ENCODE results near the genes FATE1, MAGEA3 and TREX2.

DNA sequence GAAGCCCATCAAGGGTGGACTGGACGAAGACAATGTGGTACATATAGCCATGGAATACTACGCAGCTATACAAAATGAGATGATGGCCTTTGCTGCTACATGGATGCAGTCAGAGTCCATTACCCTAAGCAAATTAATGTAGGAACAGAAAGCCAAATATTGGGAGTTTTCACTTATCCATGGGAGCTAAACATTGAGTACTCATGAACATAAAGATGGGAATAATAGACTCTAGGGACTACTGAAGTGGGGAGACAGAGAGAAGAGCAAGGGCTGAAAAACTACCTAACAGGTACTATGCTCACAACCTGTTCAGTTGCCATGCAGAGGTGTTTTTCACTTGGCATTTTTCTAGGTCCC lies 63.0 kb upstream of the CXorf51A start:
- RRBS: no CpG with 5 or more reads among the region's 2 CpGs

DNA sequence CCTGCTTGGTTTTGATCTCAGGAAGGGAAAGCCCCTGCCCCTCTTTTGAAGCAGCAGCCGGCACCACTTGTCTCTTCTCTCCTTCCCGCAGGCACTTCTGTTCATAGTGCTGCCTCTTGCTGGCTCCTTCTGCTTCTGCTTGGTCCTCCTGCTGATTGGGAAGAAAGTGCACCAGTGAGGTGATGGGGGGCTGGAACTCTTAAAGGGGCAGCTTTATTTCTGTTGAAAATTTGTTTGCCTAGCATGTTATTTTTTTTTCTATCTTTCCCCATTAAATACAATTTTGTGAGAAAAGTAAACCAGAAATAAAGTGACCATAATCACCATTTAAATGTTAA lies 2.2 kb upstream of the AFF2 start:
- RRBS: no CpG with 5 or more reads among the region's 2 CpGs

DNA sequence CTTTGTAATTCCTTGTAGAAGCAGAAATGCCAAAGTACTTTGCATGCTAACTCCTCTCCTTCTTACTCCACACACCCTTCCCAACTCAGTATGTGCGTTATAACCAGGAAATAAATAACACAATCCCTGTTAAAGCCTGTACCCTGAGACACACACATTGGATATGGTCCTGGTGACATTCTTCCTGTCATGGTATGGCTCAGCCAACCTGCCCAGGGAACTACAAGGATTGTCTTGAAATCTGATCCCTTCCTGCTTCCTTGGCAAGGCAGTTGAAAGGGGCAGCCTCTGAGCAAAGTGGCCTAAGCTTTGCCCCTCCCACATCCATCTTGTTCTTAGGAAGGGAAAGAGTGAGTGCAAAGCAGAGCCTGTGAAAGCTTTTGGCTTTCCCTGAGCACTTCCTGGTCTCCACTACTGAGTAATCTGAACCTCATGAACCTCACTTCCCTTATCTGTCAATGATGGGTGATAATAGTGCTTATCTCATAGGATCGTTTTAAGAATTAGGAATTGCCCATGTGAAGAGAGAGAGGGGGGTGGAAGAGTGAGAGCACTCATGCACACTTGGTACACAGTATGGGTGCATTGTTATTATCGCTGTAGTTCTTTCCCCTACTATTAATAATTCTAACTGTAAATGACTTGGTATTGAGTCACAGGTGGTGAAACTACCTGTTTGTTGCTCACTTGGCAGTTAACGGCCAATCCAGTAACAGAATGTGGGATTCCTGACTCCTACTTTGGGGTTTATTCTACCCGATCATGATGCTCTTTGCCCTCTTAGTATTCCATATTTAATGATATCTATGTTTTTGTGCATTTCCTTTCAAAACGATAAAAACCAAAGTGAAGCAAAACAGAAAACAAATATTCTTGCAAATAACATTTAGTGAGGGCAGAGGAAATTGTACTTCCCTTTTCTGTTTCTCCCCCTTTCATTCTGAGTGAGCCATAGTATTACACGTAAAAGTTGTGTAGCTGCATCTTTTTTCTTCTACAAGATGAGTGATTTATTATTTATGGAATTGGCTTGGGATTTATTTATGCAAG lies 109.5 kb downstream of the AFF2 start:
- RRBS: no CpG with 5 or more reads among the region's 7 CpGs

DNA sequence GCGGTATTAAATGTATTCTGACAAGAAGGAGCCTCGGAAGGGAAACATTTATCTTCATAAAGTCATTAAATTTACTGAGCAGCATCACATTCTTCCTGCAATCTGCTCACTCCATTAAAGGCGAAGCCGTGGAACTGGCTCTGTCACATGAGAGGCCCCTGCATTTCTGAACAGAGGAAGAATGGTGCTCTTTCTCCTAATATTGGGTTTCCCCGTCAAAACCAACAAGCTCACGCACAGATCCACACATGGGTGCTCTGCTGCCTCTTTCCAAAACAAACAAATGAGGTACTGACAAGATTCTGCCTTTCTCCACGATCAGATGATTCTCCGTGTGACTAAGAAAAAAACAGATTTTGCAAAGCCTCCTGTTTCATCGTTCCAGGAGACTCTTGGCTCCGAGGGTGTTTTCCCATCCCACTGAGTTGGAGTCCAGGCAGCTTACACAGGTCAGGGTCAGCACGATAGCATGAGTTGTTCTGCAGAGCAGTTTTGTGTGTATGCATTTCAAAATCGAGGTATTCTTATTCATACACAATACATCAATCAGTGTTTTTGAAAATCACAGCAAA lies 101.3 kb downstream of the ENSG00000287585 start:
- RRBS: no CpG with 5 or more reads among the region's 12 CpGs

GRCh38 chrX:149539106-149540263 lies 1.3 kb upstream of the EOLA1 start:
- RRBS: no CpG with 5 or more reads among the region's 46 CpGs

DNA sequence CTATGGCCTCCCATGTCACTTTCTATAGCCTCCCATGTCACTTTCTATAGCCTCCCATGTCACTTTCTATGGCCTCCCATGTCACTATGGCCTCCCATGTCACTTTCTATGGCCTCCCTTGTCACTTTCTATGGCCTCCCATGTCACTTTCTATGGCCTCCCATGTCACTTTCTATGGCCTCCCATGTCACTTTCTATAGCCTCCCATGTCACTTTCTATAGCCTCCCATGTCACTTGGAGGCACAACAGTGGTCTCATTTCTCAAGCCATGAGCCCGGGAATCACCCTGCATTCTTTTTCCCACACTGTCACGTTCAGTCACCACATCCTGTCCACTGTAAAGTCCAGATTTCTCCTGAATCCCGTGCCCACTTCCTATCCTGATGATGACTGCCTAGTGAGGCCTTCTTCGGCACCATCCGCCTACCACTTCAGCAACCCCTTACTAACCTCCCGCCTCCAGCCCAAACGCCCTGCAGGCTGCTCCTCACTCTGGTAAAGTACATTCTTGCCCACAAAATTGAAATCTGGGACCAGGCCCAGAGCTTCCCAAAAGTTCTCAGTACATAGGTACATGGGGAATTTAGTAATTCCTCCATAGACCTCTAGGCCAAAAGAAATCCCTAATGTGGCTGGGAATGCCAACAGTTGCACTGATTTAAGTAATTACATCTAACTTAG lies 10.4 kb upstream of the HSFX2 start:
- RRBS: no CpG with 5 or more reads among the region's 7 CpGs

DNA sequence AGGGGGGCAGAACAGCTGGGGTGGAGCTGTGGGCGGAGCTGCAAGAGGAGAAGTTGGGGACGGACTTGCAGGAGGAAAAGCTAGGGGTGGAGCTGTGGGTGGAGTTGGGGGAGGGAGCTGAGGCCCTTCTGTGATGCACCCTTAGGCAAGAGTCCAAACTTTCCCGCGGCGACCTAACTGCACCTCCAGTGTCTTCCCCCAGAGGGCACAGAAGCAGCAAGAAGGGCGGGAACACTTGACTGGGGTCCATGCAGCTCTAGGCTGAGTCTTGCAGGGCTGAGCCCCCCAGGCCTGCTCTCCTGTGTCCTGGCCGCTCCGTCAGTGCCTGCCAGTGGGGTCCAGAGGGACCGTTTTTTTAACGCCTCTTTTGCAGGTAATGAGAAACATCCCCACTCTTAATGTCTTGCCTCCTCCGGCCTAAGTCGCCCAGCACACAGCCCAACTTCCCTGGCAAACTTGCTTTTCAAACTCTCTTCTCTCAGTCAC lies 2.3 kb upstream of the EOLA2 start:
- RRBS: no CpG with 5 or more reads among the region's 12 CpGs

DNA sequence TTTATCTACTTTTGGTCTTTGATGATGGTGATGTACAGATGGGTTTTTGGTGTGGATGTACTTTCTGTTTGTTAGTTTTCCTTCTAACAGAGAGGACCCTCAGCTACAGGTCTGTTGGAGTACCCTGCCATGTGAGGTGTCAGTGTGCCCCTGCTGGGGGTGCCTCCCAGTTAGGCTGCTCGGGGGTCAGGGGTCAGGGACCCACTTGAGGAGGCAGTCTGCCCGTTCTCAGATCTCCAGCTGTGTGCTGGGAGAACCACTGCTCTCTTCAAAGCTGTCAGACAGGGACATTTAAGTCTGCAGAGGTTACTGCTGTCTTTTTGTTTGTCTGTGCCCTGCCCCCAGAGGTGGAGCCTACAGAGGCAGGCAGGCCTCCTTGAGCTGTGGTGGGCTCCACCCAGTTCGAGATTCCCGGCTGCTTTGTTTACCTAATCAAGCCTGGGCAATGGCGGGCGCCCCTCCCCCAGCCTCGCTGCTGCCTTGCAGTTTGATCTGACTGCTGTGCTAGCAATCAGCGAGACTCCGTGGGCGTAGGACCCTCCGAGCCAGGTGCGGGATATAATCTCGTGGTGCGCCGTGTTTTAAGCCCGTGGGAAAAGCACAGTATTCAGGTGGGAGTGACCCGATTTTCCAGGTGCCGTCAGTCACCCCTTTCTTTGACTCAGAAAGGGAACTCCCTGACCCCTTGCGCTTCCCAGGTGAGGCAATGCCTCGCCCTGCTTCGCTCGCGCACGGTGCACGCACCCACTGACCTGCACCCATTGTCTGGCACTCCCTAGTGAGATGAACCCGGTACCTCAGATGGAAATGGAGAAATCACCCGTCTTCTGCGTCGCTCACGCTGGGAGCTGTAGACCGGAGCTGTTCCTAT lies 57.7 kb downstream of the MAMLD1 start:
- RRBS: no CpG with 5 or more reads among the region's 31 CpGs

- RRBS: 38% methylated on average over 2 of the region's 15 CpGs
Measured at GRCh38 chrX:150508073-150508919, 60.1 kb upstream of the MTM1 start.

GRCh38 chrX:150508920-150509403 lies 59.5 kb upstream of the MTM1 start:
- RRBS: 42% methylated on average over 1 of the region's 6 CpGs

DNA sequence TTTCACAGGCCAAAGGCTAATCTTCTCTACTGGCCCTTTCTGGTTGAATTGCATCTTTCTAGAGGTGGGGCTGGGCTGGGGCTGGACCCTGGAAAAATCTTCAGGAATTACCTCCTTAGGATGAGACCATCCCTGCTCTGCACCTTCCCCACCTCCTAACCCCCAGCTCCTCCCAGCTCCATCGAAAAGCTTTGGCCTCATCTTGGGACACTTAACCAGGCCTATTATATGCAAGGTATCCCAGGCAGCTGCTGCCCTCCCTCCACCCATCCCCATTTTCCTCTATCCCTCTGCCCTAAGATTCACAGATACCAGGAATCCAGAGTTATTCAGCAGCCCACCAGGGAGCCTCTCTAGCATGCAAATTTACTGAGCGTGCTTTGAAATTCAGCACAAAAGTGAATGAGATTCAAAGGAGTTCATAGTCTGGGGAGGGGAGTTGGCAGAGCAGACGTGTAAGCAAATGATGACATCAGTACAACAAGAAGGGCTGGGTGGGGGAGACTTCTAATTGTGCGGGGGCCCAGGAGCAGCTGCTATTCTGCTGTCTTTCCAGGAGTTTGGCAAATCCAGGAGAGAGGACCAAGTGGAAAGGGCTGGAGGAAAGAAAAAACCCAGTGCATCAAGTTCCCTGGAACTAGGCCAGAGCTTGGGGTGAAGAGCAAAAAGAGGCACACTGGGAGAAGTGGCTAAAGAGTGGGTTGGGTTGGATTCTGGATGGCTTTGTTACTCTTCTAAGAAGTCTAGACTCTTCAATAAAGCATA lies 1.7 kb upstream of the MTM1 start:
- RRBS: no CpG with 5 or more reads among the region's 4 CpGs

DNA sequence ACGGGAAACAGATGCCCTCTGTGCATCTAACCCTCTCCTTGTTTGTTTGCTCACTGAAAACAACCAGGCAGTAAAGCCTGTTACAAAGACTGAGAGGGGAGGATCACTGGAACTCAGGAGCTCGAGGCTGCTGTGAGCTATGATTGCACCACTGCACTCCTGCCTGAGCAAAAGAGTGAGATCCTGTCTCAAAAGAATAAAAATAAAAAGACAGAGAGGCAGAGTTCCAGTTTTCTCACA lies 16.7 kb upstream of the HMGB3 start:
- RRBS: no CpG with 5 or more reads among the region's 2 CpGs

GRCh38 chrX:150983845-150984205 lies 690 bp downstream of the HMGB3 start:
- RRBS: 22% methylated on average over 37 of the region's 67 CpGs

- RRBS: 27% methylated on average over 4 of the region's 13 CpGs
Measured at GRCh38 chrX:151397401-151397896, 443 bp downstream of the VMA21 start.

DNA sequence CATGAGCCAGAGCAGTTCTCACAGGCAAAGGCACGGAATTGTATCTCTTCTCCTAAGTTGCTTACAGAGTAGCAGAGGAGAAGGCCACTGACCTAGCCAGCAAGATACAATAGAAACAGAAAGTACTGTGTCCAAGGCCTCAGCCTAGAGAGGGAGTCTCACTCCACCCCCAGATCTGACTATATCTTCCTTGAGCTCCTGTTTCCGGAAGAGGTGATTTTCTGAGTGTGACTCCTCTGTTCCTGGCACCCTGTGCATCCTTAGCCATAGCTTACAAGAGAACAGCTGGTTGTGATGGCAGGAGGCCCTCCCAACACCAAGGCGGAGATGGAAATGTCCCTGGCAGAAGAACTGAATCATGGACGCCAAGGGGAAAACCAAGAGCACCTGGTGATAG lies at the start of gene FATE1:
Gene FATE1, plus strand, starts transcription at position 210 of the 397 bp plus-strand sequence.
- RRBS: no CpG with 5 or more reads among the region's 4 CpGs

GRCh38 chrX:152698400-152698931 lies at the start of gene MAGEA3:
TSS of gene MAGEA3 (plus strand) at chrX:152698794.
- RRBS: no CpG with 5 or more reads among the region's 25 CpGs

- RRBS: no CpG with 5 or more reads among the region's 8 CpGs
Measured at GRCh38 chrX:153336001-153336586, 2.1 kb downstream of the ZNF275 start.

- RRBS: 76% methylated on average over 5 of the region's 32 CpGs
Measured at GRCh38 chrX:153445671-153446538, at the start of gene TREX2. TSS of gene TREX2 (minus strand) at chrX:153446056.

GRCh38 chrX:153454289-153454667 lies 8.4 kb upstream of the TREX2 start:
- RRBS: no CpG with 5 or more reads among the region's 13 CpGs